Mesenchymal stem cell of adipose (primary cell): ENCODE measurements around the gene CMC1.

DNA sequence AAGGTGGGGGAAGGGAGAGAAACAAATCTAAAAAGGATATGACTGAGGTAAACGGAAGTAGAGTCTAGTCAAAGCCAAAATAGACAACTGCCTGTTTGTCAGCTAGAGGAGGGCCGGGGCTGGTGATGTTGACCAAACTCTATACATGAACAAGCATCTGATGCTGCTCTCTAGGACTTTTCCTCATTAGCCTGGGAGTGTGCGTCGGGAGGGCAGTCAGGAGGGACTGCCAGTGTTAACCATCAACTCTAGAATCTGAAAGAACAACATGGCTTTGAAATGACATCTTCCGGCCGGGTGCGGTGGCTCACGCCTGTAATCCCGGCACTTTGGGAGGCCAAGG, 50.2 kb upstream of the SLC4A7 start:
- CAGE, long polyA plus RNA, result no peak

- CAGE, long polyA plus RNA, result no peak
Measured at GRCh38 chr3:27632501-27633681, 89.2 kb downstream of the EOMES start.

GRCh38 chr3:27666587-27667179, 55.4 kb downstream of the EOMES start:
- CAGE, long polyA plus RNA, result no peak

DNA sequence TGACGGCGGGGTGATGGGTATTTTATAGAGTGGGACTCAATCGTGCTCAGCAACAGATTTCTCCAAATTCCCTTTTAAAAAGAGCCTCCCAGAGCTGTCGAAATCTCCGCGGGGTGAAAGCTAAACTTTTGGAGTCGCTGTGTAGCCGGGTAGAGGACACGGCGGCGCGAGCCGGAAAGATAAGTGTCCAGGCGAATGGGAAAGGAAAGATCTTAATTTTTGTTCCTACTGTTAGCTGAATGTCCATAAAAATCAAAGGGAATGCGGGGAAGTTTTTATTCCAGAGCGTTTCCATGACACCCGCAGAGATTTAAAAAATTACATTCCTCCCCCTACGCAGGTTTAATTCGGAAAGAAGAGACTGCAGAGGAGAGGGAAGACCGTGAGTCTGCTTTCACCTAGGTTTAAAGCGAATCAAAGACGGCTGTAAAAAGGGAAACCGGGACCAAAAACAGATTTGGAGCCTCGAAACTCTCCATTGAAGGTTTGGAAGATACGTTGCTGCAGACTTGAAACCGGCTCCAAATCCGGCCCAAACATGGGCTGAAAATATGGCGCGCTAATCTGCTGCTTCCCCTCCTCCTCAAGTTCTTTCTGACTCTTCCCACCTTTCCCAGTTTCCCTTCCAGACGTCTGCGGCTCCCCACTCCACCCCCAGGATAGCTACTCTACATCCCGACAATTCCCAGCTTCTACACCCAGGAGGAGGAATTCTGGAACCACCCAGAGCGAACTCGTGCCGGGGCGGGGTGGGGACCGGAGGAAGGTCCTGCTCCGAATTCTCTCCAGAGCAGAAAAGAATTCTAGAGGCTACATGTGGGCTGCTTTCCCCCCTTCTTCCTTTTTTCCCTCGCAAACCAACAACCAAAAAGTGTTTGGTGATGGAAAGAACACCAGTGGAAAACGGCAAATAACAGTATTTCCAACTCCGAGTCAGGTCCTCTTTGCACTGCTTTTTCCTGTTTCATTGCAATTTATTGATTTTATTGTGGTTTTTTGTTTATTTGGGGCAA, 8.7 kb downstream of the EOMES start:
- CAGE, long polyA plus RNA, result no peak

GRCh38 chr3:28136812-28137228, 104.6 kb upstream of the CMC1 start:
- CAGE, long polyA plus RNA, result no peak

- CAGE, long polyA plus RNA, result no peak
Measured at GRCh38 chr3:28199491-28200177, 41.8 kb upstream of the CMC1 start.

GRCh38 chr3:28241133-28242187, at the start of gene CMC1:
CMC1 (plus strand) TSS chr3:28241619.
- CAGE, long polyA plus RNA, result no peak

GRCh38 chr3:28575105-28575813, 226.6 kb upstream of the AZI2 start:
- CAGE, long polyA plus RNA, result no peak

- CAGE, long polyA plus RNA, result no peak
Measured at GRCh38 chr3:29335254-29336310, 54.7 kb downstream of the RBMS3 start.

DNA sequence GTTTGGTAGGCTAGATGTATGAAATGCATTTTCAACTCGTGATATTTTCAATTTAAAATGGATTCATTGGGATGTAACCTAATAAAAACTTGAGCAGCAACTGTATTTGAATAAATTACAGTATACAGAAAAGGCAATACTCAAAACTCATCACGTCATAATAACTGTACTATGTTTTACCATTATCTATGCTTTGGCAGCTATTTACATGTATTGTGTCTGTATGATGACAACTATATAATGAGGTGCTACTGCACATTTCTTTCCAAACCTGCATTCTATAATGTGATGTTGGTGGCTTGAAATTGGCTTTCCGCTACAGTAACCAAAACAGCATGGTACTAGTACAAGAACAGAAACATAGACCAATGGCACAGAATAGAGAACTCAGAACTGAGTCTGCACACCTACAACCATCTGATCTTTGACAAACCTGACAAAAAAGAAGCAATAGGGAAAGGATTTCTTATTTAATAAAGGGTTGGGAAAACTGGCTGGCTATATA, 93.8 kb downstream of the RBMS3 start:
- CAGE, long polyA plus RNA, result no peak

DNA sequence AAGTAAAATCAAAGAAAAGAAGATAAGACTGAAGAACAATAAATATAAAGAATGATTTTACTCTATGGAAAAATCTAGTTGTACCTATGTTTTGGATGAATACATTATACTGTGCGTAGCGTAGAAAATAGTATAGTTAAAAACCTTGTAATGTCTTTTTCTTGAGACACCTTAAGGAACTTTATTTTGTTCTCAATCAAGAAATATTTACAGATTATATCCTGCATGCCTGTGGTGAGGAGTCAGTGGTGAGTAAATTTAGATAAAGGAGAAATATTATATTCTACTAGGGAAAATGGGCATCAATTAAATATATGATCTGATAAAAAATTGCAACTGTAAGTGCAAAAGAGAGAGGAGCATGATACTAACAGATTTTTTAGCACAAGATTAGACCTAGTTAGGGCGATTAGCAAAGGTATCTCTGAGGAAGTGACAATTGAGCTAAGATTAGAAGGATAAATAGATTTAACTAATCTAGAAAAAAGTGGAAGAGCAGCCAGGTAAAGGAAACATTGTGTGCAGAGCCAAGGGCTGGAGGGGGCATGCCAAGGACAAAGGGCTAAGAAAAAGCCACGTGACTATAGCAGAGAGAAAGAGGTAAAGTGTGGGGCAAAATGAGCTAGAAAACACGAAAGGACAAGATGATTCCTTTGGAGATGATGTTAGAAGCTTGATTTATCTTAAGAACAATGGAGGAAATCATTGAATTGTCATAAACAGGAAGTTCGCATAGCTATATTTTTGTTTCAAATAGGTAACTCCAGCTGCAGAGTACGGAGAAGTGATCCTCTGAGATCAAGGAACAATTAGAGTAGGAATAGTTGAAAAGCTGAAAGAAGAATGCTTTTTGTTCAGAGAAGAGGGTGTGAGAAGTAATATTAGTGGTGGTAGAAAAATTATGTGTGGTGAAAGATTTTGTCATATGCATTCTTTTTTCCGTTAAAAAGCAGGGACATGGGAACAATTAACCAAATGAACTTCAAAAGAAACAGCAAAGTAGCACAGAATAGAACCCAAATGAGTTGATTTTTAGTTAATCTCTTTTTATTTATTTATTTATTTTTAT, 158.0 kb downstream of the RBMS3 start:
- CAGE, long polyA plus RNA, result no peak

DNA sequence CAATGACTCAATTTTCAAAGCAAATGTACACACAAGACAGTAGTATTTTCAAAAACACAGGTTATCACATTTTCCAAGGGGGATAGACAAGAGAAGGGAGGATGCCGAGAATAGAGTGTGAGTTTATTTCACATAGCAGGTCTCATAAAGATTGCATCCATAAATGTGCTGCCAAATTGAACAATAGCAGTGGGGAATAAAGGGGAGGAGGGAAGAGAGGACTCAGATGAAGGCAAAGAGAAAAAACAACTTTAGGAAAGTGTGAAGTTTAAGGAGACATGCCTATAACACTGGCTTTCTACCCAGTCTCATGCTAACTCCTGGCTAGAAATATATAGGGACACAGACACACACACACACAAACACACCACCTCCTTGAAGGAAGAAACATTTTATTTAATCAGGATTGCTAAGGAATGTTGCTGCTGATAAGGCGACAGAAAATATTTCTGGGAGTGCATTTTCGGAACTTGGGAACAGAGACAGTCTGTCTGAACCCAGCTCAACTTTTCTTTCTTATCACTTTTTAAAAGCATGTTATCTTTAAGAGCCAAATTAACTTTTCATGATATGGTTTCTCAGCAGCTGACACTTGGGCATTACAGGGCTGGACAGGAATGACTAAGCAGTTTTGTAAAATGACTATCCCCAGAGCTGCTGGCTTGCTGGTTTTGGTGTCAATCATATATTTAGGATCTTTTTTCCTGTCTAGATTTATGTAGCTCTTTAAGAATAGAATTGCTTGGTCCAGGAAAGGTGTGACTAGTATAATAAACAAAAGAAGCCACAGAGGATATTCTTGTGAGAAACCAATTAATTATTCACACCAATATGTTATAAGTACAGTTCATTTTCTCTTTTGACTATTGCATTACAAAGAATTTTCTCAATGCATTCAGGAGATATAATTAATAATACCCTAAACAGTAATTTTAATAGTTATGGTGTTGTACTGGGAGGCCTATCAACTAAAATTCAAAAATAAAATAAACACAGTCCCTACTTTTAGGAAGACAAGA, 402.7 kb downstream of the RBMS3 start:
- CAGE, long polyA plus RNA, result no peak

GRCh38 chr3:29994841-29995212, 611.6 kb upstream of the TGFBR2 start:
- CAGE, long polyA plus RNA, result no peak

DNA sequence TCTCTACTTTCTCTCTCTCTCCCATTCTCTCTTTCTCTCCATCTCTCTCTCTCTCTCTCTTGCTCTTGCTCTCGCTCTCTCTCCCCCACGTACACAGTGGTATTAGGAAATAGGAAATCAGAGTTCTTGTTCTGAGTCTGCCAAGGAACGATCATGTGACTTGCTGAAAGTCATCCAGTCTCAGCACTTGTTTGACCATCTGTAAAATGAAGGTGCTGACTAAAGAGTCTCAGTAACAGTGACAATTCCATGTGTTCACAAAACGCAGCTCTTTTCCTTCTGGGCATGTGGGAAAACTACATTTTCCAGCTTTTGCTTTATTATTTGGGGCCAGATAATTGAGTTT, 445.0 kb upstream of the TGFBR2 start:
- CAGE, long polyA plus RNA, result no peak

DNA sequence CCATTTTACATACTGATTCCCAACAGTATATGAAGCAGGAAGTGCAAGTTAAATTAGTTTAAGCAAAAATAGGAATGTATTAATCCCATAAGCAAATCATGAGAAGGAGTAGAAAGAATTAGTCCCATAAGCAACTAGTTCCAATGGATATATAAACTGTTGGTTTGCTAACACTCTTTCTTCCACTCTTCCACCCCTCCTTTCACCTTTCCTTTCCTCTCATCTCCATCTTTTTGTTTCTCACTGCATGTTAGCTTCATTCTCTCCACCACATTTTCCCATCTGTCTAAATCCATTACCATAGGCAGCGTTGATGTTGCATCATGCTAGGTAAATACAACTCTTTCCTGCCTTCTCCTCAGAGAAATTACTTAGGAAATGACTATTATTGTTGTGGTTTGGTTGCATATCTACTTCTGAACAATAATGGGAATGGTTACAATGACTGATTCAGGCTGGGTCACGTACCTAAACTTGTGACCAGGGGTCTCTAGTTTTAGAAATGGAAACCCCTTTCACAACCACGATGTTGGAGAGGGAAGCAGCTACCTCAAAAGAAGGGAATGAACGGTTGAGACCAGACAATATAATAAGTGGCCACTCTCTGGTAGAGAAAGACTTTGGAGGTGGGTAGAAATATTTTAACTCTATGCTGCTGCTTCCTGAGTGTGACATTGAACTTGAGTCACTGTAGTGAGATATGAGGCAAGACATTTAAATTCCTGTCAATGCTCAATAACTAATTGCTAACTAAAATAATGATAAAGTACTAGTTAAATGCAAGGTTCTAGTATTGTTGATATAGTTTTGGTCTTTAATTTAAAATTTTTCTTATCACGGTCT, 314.1 kb upstream of the TGFBR2 start:
- CAGE, long polyA plus RNA, result no peak

DNA sequence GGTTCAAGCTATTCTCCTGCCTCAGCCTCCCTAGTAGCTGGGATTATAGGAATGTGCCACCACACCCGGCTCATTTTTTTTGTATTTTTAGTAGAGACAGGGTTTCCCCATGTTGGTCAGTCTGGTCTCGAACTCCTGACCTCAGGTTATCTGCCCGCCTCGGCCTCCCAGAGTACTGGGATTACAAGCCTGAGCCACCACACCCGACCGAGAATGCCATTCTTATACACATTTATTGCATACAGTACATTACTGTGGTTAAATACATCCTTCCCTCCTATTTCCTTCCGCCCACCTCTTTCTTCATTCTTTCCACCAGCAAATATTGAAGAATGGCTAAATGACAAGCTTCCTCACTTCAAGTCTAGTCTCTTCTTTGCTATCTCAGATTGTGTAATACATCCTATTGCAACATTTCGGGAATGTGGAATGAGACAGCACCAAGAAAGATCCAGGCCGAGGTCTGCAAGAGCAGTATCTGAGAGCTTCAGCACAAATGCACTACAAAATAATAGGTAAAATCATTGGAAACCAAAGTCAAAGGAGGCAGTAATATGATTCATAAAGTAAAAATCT, 94.9 kb upstream of the TGFBR2 start:
- CAGE, long polyA plus RNA, result no peak

GRCh38 chr3:30604102-30604626, 2.2 kb upstream of the TGFBR2 start:
- CAGE, long polyA plus RNA, result no peak

DNA sequence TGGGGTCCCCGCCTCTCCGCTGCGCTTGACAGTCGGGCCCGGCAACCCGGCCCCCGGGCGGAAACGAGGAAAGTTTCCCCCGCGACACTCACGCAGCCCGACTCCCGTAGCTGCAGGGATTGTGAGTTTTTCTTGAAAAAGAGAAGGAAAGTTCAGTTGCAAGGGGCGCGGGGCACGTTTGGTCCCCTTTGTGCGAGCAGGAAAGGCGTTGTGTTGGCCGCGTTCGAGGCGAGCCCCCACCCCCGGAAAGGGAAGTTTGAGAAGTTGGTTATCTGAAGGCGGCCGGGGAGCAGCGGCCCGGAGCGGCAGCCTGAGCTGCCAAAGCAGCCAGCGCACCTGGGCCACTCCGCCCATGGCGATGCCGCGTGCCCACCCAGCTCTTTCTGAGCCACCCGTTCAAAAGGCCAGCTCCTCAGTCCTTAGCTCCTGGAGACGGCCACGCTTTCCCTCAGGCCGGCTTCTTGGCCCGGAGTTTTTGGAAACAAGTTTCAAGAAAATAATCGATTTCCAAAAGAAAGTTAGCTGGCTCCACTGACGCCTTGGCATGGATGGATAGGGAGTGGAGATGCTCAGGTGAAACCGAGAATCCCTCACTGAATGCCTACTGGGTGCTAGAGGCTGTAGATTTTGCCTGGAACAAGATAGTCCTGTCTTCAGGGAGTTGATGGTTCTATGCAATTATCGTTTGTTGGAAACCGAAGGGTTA, 776 bp downstream of the TGFBR2 start:
- CAGE, long polyA plus RNA, result no peak

DNA sequence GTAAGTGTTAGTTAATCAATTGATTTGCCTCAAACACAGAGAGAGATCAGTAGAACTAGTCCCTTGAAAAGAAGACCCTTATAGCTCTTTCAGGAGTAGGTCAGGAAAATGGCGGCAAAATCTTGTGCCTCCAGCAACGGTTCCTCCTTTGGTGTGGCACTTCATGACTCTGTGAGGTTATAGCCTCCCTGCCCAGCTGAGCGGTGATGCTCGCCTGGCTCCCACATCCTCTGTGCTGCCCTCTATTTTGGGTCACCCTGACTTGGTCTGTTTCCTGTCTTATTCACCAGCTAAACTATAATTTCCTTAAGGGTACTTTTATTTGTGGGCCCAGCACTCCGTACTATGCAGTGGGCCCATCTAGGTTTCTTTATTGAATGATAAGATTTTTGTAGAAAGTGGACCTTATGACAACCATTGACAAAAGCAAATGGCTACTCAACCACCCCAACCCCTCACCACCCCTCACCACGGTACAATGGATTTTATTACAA, 37.7 kb downstream of the TGFBR2 start:
- CAGE, long polyA plus RNA, result no peak

DNA sequence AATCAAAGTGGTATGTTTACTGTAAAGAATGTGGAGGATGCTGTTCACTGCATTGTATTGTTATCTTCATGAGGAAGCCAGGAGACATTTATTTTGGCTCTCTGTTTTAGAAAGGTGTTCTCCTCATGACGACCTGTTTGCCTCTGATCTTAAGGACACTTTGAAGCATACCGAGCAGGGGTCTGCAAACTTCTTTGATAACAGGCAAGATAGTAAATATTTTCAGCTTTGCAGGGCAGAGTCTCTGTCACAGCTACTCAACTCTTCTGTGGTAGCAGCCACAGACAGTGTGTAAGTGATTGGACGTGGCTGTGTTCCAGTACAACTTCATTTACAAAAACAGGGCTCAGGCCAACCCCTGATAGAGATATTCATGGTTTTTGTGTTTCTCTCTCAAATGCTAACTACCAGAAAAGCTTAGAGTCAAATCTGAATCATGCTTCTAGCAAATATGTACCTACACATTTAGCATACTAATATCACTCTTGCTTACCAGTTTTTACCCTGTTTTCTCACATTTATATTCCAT, 51.5 kb downstream of the TGFBR2 start:
- CAGE, long polyA plus RNA, result no peak